ENCODE measurements around a stretch of chr17.

- PRO-cap: bidirectional peak, plus-strand start at chr17:81931997, minus-strand start at chr17:81931894
- RAMPAGE, long total RNA: no peak
Measured at GRCh38 chr17:81931334-81932221, 4.0 kb upstream of the MAFG start.

- PRO-cap: no peak
- RAMPAGE, long total RNA: no peak
Measured at GRCh38 chr17:81959192-81959688, 1.7 kb downstream of the NOTUM start.

DNA sequence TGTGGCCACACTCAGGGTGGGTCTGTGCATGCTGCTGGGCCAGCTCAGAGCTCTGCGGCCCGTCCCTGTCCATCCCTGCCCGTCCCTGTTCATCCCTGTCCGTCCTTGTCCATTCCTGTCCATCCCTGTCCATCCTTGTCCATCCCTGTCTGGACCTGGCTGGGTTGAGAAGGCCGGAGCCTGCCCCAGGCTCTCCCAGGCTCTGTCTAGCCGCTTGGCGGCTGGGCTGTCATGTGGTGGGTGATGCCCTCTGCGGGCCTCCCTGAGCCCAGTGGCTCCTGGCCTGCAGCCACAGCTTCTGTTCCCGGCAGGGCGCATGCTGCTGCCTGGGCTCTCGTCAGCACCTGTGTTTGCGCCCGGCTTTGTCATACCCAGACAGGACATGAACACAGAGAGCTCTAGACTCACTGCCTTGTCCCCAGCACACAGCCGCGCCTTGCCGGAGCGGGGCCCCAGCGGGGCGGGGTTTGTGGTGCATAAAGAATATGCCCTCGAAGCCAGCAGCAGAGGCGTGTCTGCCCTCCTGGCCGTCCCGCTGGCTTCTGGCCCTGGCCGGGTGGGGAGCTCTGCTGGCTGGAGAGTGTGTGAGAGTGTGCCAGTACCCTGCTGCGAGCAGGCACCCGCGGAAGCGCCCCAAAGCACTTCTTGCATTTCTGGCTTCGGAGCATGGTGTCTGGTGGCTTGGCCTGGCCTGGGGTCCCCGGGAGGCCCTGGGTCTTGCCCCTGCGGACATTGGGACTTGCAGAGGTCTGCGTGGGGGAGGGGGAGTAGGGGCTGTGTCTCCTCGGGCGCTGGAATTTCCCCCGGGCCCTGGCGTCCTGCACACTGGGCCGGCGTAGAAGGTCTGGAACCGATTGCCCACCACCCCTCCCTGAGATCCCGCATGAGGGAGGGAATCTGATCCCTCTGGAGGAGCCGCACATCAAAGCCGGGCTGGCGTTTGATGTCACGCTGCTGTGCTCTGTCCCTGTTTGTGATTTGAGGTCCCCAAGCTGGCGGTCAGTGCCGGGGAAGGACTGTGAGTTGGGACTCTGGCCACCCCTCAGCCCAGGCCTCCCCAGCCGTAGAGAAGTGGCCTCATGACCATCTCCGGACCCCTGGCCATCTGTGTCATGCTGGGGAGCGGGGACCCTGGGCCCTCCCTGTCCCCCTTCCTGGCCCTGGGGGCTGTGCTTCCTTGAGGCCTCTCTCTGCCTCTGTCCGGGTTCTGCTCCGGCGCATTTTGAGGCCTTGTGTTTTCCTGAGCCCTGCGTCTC lies 14.5 kb downstream of the ASPSCR1 start:
- PRO-cap: bidirectional peak, plus-strand start at position 588 of the sequence, minus-strand start at position 544 of the sequence
- RAMPAGE, long total RNA: no peak

- PRO-cap: no peak
- RAMPAGE, long total RNA: no peak
Measured at GRCh38 chr17:82021421-82022321, 1.0 kb downstream of the CENPX start.

- PRO-cap: no peak
- RAMPAGE, long total RNA: no peak
Measured at GRCh38 chr17:82077829-82078871, 12.5 kb upstream of the DUS1L start.

- PRO-cap: no peak
- RAMPAGE, long total RNA: start-site peak on the minus strand at chr17:82080152-82080224, 137 and 80 reads in 2 replicates; start-site peak on the minus strand at chr17:82080382-82080390, 120 and 51 reads in 2 replicates
Measured at GRCh38 chr17:82080012-82080694, 14.5 kb upstream of the DUS1L start.

GRCh38 chr17:82081911-82083127 lies 15.7 kb downstream of the FASN start:
- PRO-cap: no peak
- RAMPAGE, long total RNA: start-site peak on the minus strand at chr17:82082577-82082633, 147 and 64 reads in 2 replicates

DNA sequence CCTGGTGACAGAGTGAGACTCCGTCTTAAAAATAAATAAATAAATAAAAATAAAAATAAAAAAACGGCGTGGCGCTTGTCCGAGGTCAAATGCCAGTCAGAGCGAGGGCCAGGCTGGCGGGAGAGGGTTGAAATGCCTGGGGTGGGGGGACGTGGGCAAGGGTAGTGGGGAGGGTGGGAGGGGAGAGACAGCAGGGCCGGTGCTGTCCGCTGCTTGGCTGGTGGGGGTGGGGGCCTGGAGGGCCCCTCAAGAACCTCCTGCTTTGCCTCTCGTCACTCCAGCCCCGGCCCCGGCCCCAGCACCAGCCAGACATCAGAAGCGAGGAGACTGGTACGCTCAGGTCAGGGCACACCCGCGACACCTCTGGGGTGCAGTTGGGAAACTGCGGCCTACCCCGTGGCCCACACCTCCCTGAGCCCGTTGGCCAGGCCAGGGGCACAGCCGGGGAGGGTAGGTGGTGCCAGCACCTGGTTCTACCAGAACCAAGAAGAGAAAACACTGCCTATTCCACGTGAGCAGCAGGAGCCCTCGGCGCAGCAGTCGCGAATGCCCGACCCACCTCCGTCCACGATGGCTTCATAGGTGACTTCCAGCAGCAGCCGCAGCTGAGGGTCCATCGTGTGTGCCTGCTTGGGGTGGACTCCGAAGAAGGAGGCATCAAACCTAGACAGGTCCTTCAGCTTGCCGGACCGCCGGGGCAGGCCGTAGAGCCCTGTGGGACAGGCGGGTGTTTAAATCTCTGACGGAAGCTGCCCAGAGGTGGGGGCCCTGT lies 3.1 kb downstream of the FASN start:
- PRO-cap: no peak
- RAMPAGE, long total RNA: no peak

- PRO-cap: no peak
- RAMPAGE, long total RNA: no peak
Measured at GRCh38 chr17:82101261-82101608, 3.2 kb upstream of the FASN start.

- PRO-cap: no peak
- RAMPAGE, long total RNA: no peak
Measured at GRCh38 chr17:82127691-82128271, 29.7 kb upstream of the FASN start.

DNA sequence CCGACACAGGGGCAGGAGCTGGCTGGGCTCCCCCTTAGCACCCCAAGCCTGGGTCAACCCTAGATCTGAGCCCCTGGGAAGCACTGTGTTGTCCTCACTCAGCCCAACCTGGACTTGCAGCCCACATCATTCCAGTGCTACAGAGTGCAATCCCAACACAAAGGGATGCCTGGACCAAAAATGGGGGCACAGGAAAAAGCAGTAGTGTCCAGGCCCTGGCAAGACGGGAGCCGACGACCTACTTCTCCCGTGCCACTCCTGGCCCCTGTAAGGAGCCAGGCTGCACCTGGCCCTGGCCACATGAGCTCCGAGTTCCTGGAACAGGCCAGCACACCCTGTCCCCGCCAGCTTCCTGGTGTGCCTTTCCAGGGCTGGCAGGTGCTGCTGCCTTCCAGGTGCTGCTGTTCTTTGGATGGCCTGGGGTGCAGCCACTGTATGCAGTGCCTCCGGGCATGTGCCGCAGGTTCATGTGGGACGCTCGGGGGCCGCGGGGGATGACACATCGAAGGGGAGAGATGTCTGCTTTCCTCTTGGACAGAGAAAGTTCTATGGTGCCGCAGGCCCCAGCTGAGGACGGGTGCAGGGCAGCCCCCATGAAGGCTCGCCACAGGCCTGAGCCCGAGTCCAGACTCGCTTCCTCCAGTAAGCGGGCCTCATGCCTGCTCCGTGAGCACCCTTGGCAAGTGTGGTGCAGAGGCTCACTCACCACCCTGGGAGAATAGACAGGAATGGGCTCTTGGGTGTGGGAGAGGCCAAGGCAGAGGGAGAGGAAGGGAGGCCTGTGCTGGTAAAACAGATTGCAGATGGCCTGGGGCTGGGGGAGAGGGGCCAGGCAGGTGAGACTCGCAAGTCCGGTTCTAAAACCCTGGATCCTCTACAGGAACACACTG lies 54.6 kb upstream of the FASN start:
- PRO-cap: no peak
- RAMPAGE, long total RNA: no peak

GRCh38 chr17:82205543-82206619 lies 6.8 kb downstream of the CCDC57 start:
- PRO-cap: unidirectional peak, plus-strand start at chr17:82206071
- RAMPAGE, long total RNA: no peak

- PRO-cap: no peak
- RAMPAGE, long total RNA: no peak
Measured at GRCh38 chr17:82214055-82214432, 1.4 kb upstream of the CCDC57 start.

GRCh38 chr17:82229431-82230064 lies 706 bp downstream of the SLC16A3 start:
- PRO-cap: no peak
- RAMPAGE, long total RNA: no peak

DNA sequence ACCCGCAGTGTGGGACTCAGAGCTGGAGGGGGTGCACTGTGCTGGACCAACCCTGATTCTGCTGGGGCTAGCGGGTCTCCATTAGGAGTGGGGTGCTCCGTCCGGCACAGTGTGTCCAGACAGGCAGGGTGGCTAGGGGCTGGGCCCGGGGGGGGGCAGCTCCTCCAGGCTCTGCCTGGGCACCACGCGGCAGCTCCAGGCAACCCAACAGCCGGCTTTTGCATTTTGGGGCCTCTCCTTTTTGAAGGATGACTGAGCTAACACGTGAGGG lies 9.1 kb downstream of the SLC16A3 start:
- PRO-cap: no peak
- RAMPAGE, long total RNA: no peak

- PRO-cap: no peak
- RAMPAGE, long total RNA: no peak
Measured at GRCh38 chr17:82238257-82239365, 9.8 kb downstream of the SLC16A3 start.

GRCh38 chr17:82240814-82241367 lies 12.0 kb downstream of the SLC16A3 start:
- PRO-cap: no peak
- RAMPAGE, long total RNA: no peak

GRCh38 chr17:82244058-82245163 lies 15.6 kb downstream of the SLC16A3 start:
- PRO-cap: no peak
- RAMPAGE, long total RNA: no peak

DNA sequence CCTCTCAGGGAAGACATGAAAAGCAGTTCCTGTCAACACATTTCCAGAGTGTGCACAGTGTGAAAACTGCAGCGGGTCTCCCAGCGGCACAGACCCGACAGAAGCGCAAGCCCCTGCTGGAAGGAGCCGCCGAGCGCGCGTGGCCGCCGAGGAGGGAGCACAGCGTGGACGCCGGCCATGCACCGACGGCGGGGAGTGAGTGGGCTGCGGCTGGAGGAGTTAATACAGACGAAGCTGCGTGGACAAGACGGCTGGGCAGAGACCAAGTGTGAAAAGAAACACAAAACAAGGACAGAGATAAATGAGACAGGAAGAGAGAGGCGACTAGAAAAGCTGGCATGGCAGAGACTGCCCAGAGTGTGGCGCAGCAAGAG lies 16.3 kb downstream of the SLC16A3 start:
- PRO-cap: no peak
- RAMPAGE, long total RNA: no peak

GRCh38 chr17:82257237-82258315 lies 15.9 kb downstream of the CSNK1D start:
- PRO-cap: no peak
- RAMPAGE, long total RNA: no peak

Data from GM23338 (cell line).